Thoracic aorta (tissue), 1 donor: ENCODE measurements around a stretch of chr4.

- RAMPAGE, long total RNA, result no peak
Observed at GRCh38 chr4:54534902-54535308, 122.9 kb upstream of the KIT start.

GRCh38 chr4:54586195-54586679 is 71.5 kb upstream of the KIT start:
- RAMPAGE, long total RNA, result no peak

- RAMPAGE, long total RNA, result no peak
Observed at GRCh38 chr4:55420519-55421139, 24.9 kb downstream of the TMEM165 start.

DNA sequence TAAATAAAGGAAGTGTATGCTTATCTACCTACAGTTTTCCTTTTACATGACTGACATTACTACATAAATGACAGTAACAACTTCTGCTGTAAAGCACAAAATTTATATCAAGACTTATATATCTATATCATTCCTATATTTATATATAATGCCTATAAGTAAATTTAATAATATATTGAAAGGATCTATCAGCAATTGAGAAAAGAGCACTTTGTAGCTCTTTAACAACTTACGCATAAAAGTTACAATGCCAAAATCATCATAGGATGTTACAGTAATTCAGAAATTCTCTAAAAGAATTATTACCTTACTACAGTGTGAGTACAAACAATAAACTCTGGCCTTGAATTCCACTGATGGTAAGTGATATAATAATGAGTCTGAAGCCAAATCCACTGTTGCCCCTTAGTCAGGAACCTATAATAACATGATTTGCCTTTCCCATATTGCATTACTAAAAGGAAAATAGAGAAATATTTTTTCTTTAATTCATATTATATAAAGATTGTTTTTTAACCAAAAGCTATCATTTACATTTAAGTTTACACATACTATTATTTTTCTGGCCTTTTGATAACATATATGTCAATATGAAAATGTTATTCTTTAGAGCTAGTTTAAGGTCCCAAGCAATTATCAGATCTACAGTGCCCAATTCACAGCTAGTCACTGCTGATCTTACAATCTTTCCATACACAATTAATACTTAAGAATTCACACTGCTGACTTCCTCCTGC is 57.8 kb downstream of the TMEM165 start:
- RAMPAGE, long total RNA, result start-site peak on the minus strand centred at position 361 of the sequence, 94 bp wide, 21 reads

GRCh38 chr4:55636561-55636995 is 480 bp upstream of the NMU start:
- RAMPAGE, long total RNA, result no peak

DNA sequence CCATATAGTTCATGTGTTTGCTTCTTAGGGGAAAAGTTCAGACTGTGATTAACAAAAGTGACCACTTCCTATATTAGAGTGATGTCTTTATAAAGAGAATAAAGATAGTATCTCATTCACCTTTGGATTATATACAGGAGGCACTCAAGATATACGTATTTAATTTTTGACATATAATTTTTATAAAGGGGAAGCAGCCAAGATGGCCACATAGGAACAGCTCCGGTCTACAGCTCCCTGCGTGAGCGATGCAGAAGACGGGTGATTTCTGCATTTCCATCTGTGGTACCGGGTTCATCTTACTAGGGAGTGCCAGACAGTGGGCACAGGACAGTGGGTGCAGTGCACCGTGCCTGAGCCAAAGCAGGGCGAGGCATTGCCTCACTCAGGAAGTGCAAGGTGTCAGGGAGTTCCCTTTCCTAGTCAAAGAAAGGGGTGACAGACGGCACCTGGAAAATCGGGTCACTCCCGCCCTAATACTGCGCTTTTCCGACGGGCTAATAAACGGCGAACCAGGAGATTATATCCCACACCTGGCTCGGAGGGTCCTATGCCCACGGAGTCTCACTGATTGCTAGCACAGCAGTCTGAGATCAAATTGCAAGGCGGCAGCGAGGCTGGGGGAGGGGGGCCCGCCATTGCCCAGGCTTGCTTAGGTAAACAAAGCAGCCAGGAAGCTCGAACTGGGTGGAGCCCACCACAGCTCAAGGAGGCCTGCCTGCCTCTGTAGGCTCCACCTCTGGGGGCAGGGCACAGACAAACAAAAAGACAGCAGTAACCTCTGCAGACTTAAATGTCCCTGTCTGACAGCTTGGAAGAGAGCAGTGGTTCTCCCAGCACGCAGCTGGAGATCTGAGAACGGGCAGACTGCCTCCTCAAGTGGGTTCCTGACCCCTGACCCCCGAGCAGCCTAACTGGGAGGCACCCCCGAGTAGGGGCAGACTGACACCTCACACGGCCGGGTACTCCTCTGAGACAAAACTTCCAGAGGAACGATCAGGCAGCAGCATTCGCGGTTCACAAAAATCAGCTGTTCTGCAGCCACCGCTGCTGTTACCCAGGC is 11.6 kb upstream of the EXOC1 start:
- RAMPAGE, long total RNA, result no peak

DNA sequence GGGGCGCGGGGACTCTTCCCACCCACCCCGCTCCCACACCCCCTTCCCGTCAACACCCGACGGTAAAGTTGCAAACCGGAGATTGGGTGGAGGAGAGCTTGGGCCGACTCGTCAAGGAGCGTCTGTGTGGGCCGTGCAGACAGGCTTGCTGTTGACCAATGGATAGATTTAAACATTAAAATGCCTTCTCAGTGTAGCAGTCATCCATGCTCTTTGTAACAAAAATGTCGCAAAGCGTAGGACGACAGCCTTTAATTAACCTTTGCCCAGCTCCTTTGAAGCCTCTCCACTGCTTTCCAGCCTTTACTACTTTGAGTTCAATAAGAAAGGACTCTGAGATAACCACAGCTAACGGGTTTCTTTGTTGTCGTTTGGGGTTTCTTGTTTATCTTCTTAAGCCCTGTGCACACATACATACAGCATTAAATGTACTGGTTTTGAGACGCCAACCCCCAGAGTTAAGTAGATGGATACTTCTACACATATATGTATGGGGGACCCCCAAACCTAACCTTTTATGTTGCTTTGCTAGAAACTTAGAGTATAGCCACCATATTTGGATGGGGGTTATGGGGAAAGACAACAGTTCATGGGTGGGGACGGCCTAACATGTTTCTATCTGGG is 579 bp downstream of the CEP135 start:
- RAMPAGE, long total RNA, result no peak

- RAMPAGE, long total RNA, result no peak
Observed at GRCh38 chr4:56218273-56218591, 169.1 kb downstream of the AASDH start.

DNA sequence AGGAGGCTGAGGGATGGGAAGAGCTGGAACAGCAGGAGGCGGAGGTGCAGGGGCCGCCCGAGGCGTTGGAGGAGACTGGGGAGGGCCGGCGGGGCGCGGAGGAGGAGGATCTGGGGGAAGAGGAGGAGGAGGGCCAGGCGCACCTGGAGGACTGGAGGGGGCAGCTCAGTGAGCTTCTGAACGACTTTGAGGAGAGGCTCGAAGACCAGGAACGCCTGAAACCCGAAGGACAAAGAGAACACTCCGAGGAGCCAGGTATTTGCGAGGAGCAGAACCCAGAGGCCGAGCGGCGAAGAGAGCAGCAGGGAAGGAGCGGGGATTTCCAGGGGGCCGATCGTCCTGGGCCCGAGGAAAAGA is 72.7 kb downstream of the AASDH start:
- RAMPAGE, long total RNA, result no peak

DNA sequence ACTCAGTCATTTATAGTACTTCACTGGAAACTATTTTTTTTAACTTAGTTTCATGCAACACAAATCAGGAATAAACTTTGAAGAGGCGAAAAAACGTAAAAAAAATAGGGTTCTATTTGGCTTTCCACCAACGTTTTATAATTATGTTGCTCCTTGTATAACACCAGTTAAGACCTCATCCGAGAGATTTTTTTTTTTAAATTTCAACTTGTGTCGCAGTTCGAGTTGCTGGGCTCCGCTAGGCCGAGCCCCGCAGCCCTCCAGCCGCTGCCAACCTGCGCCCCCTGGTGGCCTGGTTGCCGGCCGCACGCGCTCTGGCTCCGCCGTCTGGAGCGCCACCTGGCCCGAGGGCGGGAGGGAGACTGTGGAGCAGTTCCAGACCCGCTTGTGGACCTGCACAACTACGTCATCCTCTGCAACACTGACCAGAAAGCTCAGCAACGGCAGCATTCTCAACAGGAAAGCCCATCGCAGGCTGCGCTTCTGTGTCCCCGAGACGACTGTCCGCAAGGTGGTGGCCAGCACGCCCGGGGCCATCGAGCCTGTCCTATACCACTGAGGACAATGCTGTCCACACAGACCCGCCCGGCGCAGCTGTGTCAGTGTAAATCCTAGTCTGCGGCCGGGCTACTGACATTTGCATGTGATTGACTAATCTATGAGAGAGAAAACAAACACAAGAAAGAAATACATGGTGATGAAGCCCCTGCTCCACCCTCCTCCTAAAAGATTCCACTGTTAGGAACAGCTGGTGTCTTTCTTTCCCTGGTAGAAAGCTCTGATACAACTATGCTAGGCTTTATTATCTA is 14.2 kb downstream of the THEGL start:
- RAMPAGE, long total RNA, result no peak

DNA sequence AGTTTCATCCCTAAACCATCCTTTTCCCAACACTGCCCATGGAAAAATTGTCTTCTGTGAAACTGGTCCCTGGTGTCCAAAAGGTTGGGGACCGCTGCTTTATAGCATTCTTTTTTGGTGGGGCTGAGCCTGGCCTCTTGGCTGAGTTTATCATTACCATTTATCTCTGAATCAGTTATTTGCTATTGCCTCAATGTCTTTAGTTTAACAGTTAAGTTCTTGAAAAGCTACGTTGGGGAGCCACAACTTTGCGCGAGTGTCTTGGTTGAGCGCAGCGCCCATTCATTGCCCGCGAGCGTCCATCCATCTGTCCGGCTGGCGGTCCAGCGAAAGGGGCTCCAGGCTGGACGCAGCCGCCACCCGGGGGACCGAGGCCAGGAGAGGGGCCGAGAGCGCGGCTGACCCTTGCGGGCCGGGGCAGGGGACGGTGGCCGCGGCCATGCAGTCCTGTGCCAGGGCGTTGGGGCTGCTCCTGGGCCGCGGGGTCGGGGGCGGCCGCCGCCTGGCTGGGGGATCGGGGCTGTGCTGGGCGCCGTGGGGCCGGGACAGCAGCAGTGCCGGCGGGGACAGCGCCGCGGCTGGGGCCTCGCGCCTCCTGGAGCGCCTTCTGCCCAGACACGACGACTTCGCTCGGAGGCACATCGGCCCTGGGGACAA is 61.9 kb downstream of the THEGL start:
- RAMPAGE, long total RNA, result no peak

DNA sequence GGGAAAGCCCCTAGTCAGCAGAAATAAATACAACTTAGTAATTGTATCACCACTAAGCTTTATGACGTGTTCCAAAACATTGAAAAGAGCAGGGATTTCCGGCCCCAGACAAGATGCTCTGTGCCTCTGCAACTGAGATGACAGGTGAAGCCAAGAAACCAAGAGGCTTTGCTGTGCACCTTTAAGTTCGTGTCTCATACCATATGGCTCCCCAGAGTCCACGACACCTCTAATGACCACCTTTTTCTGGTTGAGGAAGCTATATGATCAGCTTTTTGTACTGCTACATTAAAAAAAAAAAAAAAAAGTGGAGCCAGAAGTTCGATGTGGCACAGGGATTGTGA is 58.5 kb downstream of the SPINK2 start:
- RAMPAGE, long total RNA, result no peak

DNA sequence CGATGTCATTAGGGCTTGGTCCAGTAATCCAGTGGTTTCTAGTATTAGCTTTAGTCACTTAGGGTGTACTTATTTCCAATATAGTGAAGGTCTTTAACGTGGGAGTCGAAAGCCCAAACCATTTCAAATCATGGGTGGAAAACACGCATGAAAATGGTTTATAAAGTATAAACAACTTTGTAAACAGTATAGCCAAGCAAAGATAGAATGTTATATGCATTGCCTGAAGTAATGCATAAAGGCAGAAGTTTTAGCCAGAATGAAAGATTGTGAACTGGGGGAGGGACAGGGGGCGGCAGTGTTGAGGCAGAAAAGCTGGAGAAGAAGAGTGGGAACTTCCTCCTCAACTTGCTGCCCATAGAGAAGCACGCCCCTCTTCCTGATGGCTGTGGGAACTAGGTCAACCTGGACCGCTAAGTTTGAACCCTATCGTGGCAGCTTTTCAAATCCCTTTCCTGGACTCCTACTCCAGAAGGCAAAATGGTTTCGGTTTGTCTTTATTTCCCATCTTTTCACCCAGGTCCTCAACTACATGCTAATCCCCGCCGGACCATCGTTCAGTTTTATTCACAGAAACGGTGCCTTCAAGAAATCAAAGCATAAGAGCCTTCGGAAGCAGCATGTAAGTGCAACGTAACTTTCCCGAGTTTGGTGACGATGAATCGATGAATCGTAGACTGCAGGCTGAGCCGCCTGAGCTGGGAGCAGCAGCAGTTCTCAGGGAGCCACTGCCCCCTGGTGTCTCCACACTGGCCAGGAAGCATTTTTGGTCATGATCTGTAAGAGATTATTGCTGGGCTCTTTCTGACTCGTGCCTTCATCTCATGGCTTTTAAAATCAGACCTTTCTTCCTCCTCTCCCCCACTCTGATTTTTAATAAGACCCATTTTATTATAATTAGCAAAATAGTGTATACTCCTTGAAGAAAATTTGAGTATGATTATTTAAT is 21.6 kb downstream of the SPINK2 start:
- RAMPAGE, long total RNA, result no peak

DNA sequence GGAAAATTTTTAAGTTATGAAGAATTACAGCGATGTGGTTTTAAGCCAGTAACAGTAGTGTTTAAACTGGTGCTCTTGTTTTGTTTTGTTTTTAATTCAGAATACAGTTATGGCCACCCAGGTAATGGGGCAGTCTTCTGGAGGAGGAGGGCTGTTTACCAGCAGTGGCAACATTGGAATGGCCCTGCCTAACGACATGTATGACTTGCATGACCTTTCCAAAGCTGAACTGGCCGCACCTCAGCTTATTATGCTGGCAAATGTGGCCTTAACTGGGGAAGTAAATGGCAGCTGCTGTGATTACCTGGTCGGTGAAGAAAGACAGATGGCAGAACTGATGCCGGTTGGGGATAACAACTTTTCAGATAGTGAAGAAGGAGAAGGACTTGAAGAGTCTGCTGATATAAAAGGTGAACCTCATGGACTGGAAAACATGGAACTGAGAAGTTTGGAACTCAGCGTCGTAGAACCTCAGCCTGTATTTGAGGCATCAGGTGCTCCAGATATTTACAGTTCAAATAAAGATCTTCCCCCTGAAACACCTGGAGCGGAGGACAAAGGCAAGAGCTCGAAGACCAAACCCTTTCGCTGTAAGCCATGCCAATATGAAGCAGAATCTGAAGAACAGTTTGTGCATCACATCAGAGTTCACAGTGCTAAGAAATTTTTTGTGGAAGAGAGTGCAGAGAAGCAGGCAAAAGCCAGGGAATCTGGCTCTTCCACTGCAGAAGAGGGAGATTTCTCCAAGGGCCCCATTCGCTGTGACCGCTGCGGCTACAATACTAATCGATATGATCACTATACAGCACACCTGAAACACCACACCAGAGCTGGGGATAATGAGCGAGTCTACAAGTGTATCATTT is 3.1 kb downstream of the REST start:
- RAMPAGE, long total RNA, result no peak

- RAMPAGE, long total RNA, result no peak
Observed at GRCh38 chr4:56957994-56958634, 19.3 kb downstream of the NOA1 start.

- RAMPAGE, long total RNA, result no peak
Observed at GRCh38 chr4:57022913-57023583, 44.4 kb downstream of the POLR2B start.

DNA sequence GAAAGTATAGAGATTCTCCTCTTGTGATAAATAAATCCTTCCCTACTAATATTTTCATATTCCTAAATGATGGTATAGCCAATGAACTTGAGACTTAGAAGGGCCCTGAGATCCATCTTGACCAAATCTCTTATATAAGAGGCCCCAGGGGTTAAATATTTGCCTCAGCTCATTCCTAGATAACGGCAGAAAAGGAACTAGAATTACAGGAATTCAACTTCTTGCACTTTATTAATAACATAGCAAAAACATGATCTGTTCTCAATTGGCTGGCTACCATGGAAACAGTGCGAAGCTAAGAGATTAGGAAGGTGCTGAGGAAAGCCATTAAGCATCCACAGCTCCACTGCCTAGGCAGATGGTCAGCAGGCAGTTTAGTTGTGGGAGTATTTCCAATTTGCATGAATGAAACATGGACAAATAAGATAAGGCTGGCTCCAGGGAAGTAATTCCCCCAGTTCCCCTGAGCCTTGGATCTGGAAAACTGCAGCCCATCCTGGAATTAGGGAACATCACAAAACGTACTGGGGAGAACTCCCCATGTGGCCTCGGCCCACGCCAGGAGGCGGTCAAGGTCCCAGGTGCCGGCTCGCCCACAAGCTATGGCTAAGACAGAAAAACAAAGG is 45.5 kb downstream of the IGFBP7 start:
- RAMPAGE, long total RNA, result no peak

DNA sequence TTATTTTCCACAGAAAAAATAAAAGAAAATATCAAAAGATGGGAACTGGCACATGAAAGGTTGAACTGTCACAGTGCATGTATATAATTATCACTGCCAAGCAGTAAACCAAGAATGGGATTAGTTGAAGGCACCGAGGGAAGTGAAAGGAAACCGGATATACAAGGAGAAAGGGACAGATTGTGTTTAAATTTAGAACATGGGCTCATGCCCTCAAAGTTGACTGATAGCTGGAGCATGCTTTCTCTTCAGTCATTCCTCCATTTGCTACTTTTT is 41.6 kb downstream of the IGFBP7 start:
- RAMPAGE, long total RNA, result no peak

DNA sequence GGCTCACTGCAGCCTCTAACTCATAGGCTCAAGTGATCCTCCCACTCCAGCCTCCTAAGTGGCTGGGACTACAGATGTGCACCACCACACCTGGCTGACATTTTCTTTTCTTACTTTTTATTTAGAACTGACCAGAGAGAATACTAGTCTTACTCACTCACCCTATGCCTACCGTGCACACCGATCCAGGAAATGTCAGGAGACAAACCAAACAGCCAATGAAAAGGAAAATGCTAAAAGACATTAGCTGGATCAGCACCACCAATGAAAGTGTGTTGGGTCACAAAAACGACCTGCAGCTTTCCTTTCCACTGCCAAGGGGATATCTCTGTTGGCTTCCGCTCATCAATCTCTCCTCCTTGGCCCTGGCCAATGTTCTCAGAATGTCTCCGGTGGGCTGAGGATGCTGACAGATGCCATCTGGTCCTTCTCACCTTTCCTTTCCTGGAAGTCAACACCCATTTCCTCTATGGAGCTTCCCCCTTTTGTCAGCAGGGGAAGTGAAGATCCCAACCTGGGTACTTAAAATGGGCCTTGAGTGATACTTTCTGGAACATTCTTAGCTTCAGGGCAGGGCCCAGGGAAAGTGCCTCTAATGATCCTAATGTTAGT is 29.5 kb downstream of the IGFBP7 start:
- RAMPAGE, long total RNA, result no peak

DNA sequence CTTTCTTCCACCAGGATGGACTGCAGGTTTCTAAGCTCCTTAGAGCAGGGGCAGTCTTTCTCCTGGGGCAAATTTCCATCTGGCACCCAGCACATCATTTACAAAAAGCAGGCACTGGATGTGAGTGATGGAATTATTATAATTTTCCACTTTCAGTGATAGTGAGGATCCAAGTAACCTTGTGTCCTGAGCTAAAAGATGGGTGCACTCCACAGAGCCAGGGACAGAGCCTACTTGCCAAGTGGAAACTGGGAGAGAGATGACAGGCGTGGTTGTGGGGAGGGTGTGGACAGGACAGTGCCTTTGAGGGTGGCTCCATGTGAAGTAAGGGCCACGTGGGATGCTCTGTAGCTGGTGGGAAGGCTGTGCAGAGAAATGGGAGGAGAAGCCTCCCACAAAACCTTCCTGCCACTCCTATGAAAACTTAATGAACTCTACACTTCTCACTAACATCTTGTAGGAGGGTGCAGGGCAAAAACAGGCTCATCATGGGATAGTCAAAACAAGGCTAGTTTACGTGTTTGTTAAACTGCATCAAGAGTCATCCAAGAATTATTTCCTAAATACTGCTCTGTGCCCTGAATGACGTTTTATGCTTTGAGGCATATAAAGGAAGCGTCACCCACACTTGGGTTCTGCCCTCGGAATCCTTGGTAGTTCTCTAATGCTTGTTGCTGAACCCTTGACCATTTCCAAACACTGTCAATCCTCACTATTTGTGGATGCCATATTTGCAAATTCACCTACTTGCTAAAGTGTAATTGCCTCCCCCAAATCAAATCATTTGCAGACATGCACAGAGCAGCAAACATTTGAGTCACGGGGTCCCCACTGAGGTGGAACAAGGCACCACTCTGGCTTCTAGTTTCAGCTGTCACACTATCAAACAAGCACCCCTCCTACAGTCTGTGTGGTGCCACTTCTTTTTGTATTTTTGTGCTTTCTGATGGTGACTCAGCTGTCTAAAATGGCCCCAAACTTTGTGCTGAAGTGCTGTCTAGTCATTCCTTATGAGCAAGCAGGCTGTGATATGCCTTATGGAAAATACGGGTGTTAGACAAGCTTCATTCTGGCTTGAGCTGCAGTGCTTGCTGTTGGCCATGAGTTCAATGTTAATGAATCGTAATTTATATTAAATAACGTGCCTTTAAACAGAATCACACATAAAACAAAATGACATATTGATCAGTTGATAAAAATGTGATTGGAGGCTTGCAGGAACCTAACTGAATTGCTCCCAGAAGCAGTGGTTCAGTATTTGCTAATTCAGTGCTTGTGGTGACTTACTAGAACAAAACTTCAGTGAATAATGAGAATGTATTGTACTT is 15.6 kb downstream of the IGFBP7 start:
- RAMPAGE, long total RNA, result no peak